H7 (cell line): ENCODE results near the genes SPTAN1 and SET.

DNA sequence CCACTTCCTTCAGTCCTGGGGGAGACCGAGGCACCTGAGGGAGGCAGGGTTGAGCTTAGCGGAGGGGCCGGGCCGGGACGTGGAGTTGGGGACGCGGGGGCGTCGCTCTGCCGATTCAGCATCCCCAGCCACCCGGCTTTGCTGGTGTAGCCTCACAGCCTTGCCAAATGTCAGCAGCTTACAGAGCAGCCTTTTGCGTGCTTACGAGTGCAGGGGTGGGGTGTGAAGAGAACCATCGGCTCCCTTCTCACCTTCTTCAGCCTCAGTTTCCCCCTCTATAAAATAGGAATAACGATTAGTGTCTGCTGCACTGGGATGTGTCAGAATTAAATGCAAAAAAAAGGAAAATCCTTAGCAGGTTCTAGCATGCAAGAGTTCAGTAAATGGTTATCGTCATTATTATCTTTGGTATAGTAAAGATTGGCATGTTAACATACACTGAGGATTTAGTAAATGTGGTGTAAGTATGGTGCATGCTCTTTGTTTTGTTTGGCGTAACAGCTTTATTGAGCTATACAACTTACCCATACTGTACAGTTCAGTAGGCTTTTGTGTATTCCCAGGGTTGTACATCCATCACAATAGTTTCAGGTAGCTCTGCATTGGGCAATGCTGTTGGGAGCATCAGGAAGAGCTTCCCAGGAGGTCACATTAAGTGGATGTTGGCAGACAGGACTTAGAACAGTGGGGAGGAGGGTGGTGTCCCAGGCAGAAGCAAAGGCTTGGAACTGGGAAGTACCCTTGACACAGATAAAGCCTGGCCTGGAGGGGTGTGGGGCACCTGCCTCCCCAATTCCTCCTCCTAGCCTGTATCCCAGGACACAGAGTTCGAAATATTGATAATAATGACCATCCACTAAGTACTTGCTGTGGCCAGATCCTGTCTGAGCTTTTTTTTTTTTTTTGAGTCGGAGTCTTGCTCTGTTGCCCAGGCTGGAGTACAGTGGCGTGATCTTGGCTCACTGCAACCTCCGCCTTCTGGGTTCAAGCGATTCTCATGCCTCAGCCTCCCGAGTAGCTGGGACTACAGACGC lies 1.0 kb downstream of the BBLN start:
- RAMPAGE, long total RNA = no peak

- RAMPAGE, long total RNA = no peak
Observed at GRCh38 chr9:128163447-128164002, 3.5 kb downstream of the BBLN start.

DNA sequence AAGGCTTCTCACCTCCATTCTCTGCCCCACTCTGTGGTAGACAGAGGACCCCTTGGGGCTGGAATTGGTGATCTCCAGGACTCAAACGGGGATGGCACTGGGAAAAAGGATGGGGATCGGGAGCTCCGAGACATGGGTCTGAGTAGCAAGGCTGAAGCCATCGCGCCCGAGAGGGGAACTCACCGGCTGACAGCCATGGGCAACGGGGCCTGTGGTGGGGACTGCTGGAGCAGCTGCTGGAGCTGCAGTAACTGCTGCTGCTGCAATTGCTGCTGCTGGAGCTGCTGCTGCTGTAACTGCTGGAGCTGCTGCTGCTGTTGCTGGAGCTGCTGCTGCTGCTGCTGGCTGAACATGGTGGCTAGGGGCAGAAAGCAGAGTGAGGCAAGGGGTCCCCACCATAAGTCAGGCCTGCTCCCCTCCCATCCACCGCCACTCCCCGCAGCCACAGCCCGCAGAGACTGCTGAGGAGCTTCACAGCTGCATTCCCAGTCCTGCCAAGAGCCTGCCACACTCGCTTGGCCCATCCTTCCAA lies 801 bp downstream of the CIZ1 start:
- RAMPAGE, long total RNA = no peak

DNA sequence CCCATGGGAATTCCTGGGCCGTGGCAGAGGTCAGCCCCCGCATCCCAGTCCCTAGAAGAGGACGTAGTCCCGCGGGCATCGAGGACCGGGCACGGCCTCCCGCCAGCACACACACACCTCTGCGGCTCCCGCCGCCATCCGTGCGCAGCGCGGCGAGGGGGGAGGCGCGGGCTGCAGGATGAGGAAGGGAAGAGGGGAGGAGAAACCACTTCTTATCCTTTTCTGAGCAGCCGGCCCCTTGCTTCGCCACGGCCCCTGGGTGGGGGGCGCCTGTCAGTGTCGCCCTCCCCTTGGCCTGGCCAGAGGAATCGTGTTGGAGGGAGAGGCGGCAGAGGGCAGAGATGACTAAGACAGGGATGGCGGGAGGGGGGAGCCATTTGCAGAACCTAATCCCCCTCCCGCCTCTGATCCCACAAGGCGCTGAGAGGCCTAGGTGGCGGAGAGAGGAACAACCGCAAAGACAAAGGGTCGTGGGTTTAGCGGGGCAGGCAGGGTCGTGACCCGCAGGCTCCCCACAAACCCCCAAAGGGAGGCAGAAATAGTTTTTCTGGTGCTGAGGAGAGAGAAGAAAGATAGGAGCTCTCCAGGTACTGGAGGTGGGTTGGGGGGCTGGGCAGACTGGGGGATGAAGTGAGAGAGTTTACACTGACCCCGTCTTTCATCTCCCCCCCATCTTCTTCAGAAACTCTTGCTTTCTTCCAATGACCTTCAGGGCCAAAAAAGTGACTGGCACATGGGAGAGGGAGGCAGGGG lies 1.1 kb downstream of the DNM1 start:
- RAMPAGE, long total RNA = no peak

GRCh38 chr9:128254897-128255653 lies 20.7 kb downstream of the GOLGA2 start:
- RAMPAGE, long total RNA = no peak

GRCh38 chr9:128309209-128309881 lies 12.9 kb downstream of the TRUB2 start:
- RAMPAGE, long total RNA = no peak

- RAMPAGE, long total RNA = no peak
Observed at GRCh38 chr9:128323308-128323706, 668 bp downstream of the COQ4 start.

- RAMPAGE, long total RNA = no peak
Observed at GRCh38 chr9:128393008-128394148, 22.2 kb downstream of the URM1 start.

DNA sequence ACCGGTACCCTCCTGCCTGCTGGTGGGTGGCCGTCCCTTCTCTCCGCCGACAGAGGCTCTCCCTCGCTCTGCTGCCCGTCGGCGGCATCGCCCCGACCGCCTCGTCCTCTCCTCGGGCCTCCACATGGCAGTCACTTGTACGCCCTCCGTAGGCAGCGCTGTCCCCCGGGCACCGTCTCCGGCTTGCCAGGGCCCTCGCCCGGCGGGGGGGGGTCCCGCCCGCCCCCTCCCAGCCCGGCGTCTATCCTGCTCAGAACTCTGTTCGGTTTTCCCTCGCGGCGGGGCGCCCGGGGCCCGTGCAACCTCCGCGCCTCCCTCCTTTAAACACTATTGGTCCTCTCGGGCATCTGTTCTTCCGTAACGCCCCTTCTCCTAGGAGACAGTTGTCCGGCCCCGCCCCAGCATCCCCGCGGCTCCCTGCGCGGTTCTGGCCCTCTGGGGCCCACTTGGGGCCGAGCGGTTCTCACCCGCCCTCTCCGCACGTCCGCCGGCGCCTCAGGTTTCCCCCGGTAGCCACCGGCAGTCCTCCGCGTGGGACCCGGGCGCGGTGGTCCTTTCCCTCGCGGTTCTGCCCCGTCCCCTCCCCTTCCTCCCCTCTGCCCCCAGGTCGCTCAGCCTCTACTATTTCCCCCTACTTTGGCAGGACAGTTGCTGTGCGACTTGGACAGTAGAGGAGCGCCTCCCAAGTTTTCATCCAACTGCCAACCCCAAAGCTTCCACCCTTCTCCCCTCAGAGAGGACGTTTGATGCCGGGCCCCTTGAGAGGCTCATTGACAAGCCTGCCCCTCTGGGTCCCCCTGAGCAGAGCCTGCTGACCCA lies 958 bp downstream of the ODF2 start:
- RAMPAGE, long total RNA = no peak

DNA sequence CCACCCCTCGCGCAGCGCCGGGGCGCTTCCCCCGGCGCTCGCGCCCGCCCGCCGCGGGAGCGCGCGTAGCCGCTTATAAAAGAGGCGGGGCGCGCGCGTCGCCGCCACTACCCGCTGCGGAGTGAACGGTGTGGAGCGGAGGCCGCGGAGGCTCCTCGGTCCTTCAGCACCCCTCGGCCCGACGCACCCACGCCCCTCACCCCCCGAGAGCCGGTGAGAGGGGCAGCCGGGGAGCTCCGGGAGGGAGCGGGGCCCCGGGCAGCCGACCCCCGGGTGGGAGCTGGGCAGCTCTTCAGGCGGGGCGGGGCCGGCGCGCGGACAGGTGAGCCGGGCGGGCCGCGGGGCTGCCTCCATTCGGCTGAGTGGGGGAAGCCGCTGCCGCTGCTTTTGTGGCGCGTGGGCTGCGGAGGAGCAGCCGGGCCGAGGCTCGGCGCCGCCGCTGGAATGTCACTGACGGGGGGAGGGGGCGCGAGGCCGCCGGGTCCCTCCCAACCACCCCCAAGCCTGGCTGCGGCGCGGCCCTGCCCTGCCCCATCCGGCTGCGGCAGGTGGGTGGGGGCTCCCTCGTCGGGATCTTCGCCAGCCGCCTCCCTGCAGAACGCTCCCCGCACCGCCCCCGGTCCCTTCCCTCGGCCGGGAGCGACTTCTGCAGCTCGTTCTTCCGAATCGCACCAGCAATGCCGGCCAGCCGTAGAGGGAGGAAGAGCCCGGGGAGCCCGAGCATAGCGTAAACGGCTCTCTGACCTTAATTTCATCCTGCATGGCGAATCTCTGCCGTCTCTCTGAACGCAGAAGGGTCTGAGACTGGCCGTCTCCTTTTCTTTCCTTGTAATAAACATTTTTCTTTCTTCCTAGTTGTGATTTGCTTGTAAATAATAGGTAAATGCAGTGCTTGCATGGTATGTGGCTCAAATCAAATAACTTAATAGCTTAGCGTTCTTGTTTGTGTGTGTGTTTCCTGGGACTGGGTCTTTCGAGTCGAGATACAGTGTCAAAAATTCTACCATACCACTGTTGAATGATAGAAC lies at the start of gene SPTAN1:
Gene SPTAN1 (plus strand): TSS at position 104 of the 1,028 bp plus-strand sequence.
- RAMPAGE, long total RNA = start-site peak on the plus strand centred at position 115 of the sequence, 28 bp wide, 91 reads

- RAMPAGE, long total RNA = no peak
Observed at GRCh38 chr9:128558335-128558898, 6.0 kb downstream of the SPTAN1 start.

GRCh38 chr9:128580847-128581191 lies 28.4 kb downstream of the SPTAN1 start:
- RAMPAGE, long total RNA = no peak

DNA sequence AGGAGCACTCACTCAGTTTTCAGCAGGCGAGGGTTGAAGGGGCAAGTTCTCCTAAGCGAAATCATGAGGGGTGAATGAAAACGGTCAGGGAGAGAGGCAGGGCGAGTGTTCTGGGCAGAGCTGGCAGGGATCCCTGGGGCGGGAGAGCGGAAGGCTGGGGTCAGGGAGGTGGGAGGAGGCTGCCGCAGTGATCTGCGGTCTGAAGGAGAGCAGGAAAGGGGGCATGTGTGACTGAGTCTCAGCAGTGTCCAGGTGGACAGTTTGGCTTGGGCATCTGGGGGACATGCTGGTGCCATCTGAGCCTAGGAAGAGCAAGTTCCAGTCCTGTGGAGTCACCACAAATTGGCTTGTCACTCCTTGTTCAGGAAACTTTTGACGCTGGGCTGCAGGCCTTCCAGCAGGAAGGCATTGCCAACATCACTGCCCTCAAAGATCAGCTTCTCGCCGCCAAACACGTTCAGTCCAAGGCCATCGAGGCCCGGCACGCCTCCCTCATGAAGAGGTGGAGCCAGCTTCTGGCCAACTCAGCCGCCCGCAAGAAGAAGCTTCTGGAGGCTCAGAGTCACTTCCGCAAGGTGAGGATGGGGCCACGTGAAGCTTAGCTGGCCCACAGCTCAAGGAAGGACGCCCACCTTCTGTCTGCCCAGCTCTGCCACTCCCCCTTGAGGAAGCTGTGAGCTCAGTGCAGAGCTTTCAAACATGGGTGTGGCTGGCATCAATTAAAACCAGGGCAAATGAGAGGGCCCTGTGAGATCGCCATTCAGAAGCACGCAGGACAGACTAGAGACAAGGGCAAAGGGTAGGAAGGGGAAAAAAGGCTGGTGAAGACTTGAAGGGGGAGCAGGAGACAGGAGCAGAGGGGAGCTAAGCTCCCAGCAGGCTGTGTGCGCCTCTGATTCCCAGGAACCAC lies 31.0 kb downstream of the DYNC2I2 start:
- RAMPAGE, long total RNA = no peak

DNA sequence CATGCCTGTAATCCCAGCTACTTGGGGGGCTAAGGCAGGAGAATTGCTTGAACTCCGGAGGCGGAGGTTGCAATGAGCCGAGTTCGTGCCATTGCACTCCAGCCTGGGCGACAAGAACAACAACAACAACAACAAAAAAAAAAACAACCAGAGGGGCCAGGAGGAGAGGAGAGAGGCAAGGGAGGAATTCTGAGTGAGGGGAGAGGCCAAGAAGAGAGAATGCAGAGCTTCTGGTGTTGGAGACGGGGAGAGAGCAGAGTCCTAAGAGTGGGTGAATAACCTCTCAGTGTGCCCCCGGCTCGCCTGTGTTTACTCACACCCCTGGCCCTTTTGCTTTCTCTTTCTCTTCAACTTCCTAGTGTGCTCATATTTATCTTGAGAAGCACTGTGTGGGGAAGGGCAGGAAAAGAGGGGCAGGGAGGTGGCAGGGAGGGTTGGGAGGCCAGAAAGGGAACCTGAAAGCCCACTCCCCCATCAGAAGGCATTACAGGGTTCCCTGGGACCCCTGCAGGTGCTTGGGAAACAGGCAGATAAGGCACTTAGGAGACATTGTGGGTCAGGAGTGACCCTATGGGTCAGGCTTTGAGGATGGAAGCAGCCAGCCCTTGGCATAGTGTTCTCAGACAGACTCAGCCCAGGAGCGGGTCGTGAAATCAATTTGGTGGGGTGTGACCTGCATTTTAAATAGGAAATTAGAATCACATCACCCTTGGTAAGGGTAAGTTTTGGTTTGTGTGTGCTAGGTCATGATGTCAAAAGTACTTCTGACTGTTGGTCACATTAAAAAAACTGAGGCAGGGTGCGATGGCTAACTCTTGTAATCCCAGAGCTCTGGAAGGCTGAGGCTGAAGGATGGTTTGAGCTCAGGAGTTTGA lies 2.9 kb upstream of the SET start:
- RAMPAGE, long total RNA = no peak

GRCh38 chr9:128688181-128689337 lies at the start of gene SET:
Gene SET (plus strand): TSS chr9:128689222.
- RAMPAGE, long total RNA = no peak

- RAMPAGE, long total RNA = no peak
Observed at GRCh38 chr9:128762723-128763537, 8.8 kb downstream of the ZER1 start.

- RAMPAGE, long total RNA = no peak
Observed at GRCh38 chr9:128862336-128863141, 19.2 kb downstream of the KYAT1 start.

- RAMPAGE, long total RNA = no peak
Observed at GRCh38 chr9:128878281-128878913, 3.4 kb downstream of the KYAT1 start.

- RAMPAGE, long total RNA = no peak
Observed at GRCh38 chr9:128883387-128883627, 1.4 kb downstream of the LRRC8A start.

- RAMPAGE, long total RNA = no peak
Observed at GRCh38 chr9:128902782-128903193, 18.0 kb upstream of the PHYHD1 start.